OCI-LY7 (cell line): ENCODE measurements around a stretch of chr9.

- PRO-cap: no peak
- RAMPAGE, long total RNA: no peak
Measured at GRCh38 chr9:129006846-129007876, 21.0 kb downstream of the SH3GLB2 start.

GRCh38 chr9:129042075-129042627, 5.7 kb downstream of the MIGA2 start:
- PRO-cap: no peak
- RAMPAGE, long total RNA: no peak

- PRO-cap: no peak
- RAMPAGE, long total RNA: no peak
Measured at GRCh38 chr9:129069063-129069792, 11.7 kb upstream of the DOLPP1 start.

GRCh38 chr9:129107612-129108350, 2.8 kb downstream of the CRAT start:
- PRO-cap: no peak
- RAMPAGE, long total RNA: no peak

DNA sequence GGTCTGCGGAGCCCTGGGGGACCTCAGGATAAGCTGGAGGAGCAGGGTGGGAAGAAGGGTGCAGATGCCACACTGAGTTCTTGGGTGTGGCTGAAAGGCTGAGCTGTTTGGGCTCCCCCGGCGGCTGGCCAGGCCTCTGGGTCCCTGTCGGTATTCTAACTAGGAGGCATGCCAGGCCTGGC, 27.7 kb downstream of the PTPA start:
- PRO-cap: no peak
- RAMPAGE, long total RNA: no peak

DNA sequence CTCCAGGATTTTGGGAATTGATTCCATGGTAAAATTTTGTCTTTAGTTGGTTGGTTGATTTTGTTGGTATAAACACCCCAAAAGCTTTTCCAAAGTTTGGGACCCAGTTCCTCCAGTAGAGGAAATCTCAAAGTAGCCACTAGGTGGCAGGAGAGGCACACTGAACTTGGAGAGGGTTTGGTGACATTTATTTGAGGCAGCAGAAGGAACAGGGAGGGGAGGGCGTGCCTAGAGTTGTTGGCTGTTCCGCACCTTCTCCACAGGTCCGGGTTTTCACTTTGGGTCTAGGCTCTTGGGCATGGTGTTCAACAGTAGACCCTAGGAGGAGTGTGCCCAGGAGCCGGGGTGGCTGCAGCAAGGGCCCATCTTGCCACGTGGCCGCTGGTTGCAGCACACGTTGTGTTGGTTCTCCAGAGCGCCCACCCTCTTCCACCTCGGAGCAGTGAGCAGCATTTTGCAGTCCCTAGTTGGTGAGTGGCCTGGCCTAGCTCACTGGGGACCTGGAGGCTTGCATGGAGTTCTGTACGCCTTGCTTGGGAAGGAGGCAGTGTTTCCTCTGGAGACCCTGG, 28.0 kb downstream of the PTPA start:
- PRO-cap: unidirectional peak, plus-strand start at position 205 of the sequence; unidirectional peak, plus-strand start at position 276 of the sequence
- RAMPAGE, long total RNA: start-site peak on the plus strand centred at position 229 of the sequence, 133 bp wide, 42 and 24 reads in 2 replicates

GRCh38 chr9:129166935-129167628, 11.0 kb downstream of the IER5L start:
- PRO-cap: no peak
- RAMPAGE, long total RNA: no peak

DNA sequence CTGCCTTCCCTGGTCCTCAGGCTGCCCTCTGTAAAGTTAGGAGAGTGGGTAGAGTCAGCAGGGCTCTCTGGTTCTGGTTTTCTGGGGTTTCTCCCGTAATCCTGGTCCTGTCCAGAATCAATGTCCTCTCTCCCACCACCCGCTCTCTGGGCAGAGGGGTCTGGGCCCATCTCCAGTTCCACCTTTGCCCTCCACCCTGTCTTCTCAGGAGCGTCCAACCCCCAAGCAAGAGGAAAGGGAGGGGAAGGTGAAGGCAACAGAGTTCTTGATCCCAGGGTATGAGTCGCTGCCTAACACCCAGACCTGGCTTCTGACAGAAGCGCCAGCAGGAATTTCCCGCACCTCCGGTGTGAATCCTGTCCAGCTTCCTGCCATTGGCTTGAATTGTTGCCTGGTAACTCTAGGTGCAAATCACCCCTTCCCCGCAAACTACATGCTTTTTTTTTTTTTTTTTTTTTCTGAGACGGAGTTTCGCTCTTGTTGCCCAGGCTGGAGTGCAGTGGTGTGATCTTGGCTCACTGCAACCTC, 84.1 kb upstream of the IER5L start:
- PRO-cap: no peak
- RAMPAGE, long total RNA: no peak

GRCh38 chr9:129337496-129338064, 159.5 kb upstream of the IER5L start:
- PRO-cap: no peak
- RAMPAGE, long total RNA: no peak

DNA sequence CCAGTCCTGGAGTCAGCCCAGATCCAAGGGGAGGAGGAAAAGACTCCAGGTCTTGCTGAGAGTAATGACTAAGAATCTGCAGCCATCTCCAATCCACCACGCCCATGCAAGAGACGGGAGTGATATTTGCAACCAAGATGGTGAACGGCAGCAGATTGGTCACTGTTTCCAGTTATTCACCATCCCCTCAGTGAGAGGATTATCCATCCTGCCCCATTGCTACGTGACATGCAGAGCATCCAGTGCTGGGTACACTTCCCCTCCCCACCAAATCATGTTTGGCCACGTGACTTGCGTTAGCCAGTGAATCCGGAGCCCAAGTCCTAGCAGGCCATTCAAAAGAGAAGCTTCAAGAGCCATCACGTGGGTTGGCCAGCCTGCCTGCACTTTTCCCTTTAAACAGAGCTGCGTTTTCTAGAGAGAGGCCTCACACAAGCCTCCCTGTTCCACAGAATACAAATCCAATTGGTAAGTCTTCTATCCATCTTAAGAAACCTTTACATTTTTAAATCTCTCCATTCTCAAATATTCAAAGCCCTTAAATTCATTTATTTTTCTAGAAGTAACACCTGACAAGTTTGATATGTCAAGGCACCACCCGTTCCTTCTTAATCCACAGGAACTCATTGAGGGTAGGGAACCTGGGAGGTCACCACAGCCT, 173.7 kb downstream of the C9orf50 start:
- PRO-cap: no peak
- RAMPAGE, long total RNA: no peak

- PRO-cap: no peak
- RAMPAGE, long total RNA: no peak
Measured at GRCh38 chr9:129459586-129459919, 161.3 kb downstream of the C9orf50 start.

GRCh38 chr9:129460426-129461382, 160.2 kb downstream of the C9orf50 start:
- PRO-cap: bidirectional peak, plus-strand start at chr9:129460498, minus-strand start at chr9:129460223
- RAMPAGE, long total RNA: no peak

- PRO-cap: no peak
- RAMPAGE, long total RNA: no peak
Measured at GRCh38 chr9:129481492-129482503, 139.1 kb downstream of the C9orf50 start.

- PRO-cap: no peak
- RAMPAGE, long total RNA: no peak
Measured at GRCh38 chr9:129496532-129497563, 124.1 kb downstream of the C9orf50 start.

GRCh38 chr9:129558607-129559597, 62.0 kb downstream of the C9orf50 start:
- PRO-cap: no peak
- RAMPAGE, long total RNA: no peak

- PRO-cap: no peak
- RAMPAGE, long total RNA: no peak
Measured at GRCh38 chr9:129609841-129610264, 11.0 kb downstream of the C9orf50 start.

- PRO-cap: no peak
- RAMPAGE, long total RNA: no peak
Measured at GRCh38 chr9:129632960-129633973, 7.3 kb downstream of the NTMT1 start.

DNA sequence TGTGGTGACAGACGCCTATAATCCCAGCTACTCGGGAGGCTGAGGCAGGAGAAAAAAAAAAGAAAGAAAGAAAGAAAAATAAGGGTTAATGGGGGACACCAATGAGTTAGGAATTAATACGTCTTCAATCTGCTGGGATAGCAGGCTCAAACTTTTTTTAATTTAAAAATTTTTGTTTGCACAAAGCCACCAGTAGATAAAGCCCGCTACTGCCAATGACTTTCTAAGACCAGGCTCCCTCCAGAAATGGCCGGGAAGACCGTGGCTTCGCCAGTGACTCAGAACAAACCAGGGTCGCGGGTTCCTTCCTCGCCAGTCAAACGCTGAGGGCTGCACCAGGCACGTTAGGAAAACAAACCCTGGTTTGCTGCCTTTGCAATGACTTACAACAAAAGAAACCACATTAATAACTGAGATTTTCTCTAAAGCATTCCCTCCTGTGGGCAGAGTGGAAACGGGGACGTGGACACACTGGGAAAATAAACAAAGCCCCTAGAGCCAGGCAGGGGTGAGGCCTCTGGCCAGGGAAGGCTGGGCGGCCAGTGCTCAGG, 3.6 kb downstream of the PRRX2 start:
- PRO-cap: no peak
- RAMPAGE, long total RNA: no peak

GRCh38 chr9:129762098-129762375, 9.2 kb upstream of the PTGES start:
- PRO-cap: no peak
- RAMPAGE, long total RNA: no peak

DNA sequence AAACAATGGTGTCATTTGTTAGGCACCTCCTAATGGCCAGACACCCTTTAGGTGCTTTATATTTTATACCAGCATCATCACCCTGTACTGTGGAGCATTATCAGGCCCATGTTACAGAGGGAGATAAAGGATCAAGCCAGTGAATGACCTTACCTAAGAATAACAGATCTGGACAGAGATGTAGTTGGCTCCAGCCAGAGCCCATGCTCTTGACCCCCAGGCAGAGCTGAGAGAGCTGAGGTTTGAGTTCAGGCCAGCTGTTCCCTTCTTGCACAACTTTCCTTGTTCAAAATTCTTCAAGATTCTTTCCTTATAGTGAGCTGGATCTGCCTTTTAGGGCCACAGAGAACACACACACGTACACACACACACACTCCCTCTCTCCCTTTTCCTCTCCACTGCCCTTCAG, 10.3 kb upstream of the PTGES start:
- PRO-cap: no peak
- RAMPAGE, long total RNA: no peak